Neural progenitor cell (in vitro differentiated cells): ENCODE measurements around the gene UCHL3.

GRCh38 chr13:63278946-63279145 is 467.7 kb upstream of the ENSG00000237378 start:
- RAMPAGE, long total RNA: no peak

- RAMPAGE, long total RNA: no peak
Measured at GRCh38 chr13:64078640-64078934, 245.7 kb upstream of the ENSG00000285566 start.

DNA sequence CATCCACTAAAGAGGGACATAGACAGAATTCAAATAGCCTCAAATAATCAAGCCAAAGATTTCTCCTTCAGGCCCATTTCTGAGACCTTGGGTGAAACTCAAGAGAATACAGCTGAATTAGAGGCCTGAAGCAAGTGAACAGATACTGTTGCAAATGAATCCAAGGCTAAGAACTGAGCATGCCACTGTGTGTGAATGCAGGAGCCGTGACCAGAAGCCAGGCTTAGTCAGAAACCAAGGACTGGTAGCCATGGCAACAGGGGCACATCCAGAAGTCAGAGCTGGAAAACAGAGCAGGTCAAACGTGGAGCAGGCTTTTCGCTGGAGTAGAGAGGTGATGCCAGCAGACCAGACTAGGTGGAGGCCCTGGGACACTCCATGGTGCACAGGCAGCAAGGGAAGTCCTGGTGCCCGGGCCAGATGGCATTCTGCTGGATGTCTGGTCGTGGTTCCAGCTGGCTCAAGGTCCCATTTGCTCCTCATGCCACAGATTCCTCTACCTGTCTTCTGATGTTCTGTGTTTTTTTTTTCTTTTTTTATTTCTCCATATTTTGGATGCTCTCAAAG is 564.1 kb downstream of the PCDH9 start:
- RAMPAGE, long total RNA: no peak

DNA sequence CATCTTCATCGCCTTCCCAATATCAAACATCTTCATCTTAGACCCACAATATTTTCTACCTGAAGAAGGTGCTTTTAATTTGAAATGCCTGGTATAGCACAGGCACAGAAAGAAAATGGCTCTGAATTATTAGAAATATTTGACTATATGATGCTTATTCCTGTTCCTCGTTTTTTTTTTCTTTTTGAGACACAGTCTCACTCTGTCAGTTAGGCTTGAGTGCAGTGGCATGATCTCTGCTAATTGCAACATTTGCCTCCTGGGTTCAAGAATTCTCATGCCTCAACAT is 431.5 kb downstream of the PCDH9 start:
- RAMPAGE, long total RNA: no peak

DNA sequence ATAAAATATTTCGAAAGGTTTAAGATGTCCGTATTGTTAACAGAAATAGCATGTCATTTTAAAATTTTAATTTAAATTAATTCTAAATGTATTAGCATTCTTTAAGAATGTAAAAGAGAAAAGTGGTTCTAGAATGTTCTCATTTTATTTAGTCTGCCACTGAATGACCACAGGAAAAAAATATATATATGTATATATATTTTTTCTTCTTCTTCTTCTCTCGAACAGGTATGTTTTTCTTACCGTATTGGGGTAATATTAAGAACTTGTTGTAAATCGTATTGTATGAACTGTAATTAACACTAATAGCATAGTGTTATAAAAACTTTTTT is 405.2 kb downstream of the PCDH9 start:
- RAMPAGE, long total RNA: no peak

GRCh38 chr13:67069365-67069719 is 160.8 kb downstream of the PCDH9 start:
- RAMPAGE, long total RNA: no peak

DNA sequence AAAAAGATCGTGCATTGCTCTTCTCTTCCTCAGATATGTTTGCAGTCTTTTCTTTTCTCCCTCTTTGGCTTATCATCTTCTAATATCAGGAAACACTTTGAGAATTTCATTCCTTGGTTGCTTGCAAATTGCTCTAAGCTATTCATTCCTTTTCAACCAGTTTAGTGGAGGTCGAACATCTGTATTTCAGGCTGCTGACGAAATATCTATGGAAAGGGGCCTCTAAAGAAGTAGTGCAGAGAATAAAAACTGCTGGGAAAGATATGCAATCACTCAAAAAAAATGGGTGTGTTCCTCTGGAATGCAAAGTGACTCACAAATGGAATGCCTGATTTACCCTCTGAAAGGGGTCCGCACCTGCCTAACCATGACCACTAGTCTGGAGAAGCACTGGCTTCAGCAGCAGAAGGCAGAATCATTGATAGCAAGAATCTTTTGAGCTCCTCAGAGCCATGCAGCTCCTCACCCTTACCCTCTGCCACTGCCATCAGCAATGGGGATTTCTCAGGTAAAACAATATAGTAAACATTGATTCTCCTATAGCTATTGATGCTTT is 129.4 kb downstream of the PCDH9 start:
- RAMPAGE, long total RNA: no peak

- RAMPAGE, long total RNA: no peak
Measured at GRCh38 chr13:68257476-68257903, 1027.4 kb upstream of the PCDH9 start.

DNA sequence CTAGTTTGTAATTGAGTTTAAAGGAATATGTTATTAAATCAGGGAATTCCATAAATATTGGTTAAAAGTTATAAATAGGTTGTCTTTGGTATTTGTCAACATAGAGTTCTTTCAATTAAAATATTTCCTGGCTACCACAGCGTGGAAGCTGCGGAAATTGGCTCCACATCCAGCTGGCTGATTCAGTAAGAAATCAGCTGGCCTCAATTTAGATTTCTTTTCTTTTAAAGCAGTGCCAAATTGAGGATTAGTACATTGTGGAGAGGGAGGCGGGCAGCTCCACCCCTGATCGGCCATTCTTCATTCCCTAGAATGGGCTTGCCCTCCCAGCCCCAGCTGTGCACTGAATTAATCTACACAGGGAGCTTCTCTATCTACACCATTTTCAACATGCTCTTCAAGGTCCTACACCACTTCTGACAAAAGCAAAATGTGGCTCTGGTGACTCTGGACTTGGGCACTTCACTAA is 624.8 kb downstream of the DACH1 start:
- RAMPAGE, long total RNA: no peak

- RAMPAGE, long total RNA: no peak
Measured at GRCh38 chr13:71864913-71865715, 1.9 kb downstream of the DACH1 start.

DNA sequence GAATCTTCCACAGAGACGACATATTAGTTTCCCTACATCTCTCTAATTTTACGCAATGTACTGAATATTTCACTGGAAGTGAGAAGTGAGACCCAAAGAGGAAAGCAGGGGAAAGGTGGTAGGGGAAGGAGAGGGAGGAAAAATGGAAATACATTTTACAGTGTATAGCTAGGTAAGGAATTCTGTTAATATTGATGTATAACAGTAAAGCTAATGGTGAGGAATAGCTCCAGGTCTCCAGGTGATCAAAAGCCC is 189.6 kb downstream of the MZT1 start:
- RAMPAGE, long total RNA: no peak

- RAMPAGE, long total RNA: no peak
Measured at GRCh38 chr13:73294165-73294515, 235.3 kb downstream of the KLF5 start.

DNA sequence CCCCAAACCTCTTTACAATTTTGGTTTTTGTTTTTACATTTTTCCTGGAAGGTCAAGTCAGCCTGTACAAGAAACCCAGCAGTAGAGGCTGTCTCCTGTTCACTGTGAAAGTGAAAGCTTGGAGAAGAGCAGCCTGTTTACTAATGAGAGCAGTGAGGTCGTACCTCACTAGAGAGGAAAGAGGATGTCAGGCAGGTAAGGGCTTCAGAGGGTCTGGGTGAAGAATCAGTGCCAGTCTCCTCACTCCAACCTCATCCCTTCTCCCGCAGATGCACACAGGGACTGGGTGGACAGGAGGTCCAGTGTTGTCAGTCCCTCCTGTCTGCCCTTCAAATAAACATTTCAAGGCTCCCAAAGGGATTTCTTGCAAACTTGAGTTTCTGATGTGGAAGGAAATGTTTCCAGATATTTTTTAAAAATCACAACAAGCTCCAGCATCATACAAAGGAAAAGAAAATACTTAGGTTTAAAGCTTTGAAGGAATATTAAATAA is 462.5 kb downstream of the KLF5 start:
- RAMPAGE, long total RNA: no peak

GRCh38 chr13:73661648-73661965 is 602.8 kb downstream of the KLF5 start:
- RAMPAGE, long total RNA: no peak

DNA sequence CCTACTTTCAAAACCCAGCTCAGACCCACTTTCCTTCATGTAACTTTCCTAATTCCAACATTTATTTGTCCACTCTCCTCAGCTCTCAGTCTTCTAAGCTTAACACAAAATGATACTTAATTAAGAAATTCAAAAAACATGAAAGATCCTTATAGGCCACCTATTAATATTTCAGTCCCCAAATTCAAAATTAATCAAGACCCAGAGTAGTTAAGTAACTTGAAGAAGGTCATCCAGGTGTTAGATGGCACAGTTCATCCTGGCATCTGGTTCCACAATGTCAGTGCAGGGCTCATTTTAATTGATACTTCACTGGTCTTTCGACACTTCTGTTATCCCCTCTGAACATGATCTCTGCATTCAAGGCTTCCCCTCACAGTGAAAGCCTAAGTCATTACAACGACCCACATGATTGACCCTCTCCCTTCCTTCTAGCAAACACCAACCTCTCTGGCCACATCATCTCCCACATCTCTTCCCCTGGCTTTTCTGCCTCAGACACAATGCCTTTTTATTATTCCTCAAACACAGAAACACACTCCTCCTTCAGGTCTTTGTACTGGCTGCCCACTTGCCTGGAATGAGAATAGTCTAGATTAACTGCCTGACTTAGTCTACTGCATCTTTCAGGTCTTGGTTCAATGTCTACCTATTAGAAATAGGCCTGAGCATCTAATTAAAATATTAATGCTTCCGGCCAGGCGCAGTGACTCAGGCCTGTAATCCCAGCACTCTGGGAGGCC is 848.8 kb downstream of the KLF5 start:
- RAMPAGE, long total RNA: no peak

GRCh38 chr13:75445566-75446201 is 36.3 kb downstream of the TBC1D4 start:
- RAMPAGE, long total RNA: no peak

DNA sequence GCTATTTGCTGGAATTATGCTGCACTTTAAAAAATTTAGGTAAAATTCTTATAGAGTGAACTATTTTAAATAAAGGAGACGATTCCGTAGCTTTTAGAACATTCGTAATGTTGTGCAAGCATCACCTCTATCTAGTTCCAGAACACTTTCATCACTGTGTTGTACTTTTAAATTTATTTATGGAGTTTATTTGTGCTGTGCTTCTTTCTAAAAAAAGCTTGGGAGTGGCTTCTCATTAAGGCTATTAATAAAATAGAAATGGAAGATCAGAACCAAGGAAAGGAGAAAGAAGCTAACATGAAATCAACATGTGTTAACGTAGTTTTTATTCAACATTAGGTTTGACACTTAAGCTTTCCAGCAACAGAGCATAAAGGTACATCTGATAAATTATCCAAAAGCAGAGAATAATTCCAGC is 35.8 kb downstream of the TBC1D4 start:
- RAMPAGE, long total RNA: no peak

GRCh38 chr13:75480503-75481212 is 1.3 kb downstream of the TBC1D4 start:
- RAMPAGE, long total RNA: no peak

- RAMPAGE, long total RNA: no peak
Measured at GRCh38 chr13:75481213-75481647, 739 bp downstream of the TBC1D4 start.

- RAMPAGE, long total RNA: start-site peak on the plus strand at chr13:75549746-75549817, 1,068 and 312 reads in 2 replicates
Measured at GRCh38 chr13:75549230-75550238, at the start of gene UCHL3. Gene UCHL3 (plus strand): TSS chr13:75549791.